Anterior vena cava (tissue), 1 donor: ENCODE measurements around the gene MRPL17.

- PRO-cap = no peak
Observed at GRCh38 chr11:6604862-6605277, 1.3 kb downstream of the ILK start.

DNA sequence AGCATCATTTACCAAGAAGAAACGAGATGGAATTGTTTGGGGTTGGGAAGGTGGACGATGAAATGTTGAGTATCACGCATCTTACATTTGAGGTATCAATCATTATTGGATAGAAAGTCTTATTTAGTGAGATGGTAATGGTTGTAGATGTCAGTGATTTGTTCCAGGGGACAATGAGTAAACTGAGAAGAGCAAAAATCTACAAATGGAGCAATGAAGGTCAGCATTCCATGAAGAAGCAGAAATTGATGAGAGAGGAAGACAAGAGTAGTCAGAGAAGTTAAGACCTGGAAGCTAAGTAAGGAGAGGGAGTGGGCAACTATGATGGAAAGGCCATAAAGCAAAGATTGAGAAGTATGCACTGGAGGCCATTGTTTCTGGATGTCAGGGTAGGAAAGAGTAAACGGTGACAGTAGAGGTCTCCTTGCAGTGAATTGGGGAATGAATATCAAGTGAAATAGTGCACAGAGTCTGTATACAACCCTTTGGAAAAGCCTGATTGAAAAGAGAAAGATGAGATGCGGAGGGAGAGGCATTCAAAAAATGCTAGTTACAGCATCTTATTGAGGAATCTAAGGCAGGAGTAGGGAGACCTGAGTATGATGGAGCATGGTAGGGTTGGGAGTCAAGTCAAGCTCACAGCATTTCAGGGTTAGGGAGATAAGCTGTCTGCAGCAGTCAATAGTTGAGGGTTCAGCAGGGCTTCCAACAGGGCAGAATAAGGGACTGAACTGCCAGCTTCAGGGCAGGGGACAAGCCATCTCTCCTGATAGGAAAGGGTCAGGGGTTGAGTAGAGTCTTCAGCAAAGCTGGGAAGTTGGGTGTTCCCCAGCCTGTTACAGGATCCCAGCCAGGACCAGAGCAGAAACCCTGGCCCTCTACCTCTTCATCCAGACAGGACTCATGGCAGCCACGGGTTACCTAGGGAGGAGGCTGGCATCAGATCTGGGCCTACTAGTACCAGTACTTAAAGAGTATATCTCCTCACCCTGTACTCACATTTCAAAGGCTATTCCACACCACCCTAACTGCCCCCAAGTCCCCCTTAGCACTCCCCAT is 2.1 kb upstream of the TAF10 start:
- PRO-cap = no peak

DNA sequence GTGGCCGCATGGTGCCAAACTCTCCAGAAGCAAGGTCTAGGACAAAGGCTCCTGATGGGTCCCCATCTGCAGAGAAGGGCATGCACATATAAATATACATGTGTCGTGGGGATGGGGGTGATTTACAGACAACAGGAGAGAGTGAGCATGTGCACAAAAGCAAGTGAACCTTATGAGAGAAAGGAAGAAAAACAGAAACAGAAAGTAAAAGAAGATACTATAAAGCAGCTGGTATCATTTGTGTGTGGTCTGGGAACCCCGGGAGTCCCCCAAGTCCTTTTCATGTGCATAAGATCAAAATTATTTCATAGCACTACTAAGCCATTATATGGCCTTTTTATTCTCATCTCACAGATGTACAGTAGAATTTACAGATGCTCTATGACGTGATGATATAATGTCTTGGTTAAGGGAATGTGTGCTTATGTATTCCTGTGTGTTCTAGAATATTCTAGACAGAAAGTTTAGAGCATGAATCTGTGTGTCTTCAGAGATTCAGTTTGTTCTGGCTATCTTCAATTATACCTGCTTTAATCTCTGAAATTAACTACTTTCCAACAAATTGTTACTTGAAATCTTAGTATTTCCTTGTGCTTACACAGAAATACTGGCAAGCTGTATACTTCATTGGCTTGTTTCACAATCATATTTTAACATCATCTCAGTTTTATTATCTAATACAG is 8.5 kb upstream of the TPP1 start:
- PRO-cap = no peak

DNA sequence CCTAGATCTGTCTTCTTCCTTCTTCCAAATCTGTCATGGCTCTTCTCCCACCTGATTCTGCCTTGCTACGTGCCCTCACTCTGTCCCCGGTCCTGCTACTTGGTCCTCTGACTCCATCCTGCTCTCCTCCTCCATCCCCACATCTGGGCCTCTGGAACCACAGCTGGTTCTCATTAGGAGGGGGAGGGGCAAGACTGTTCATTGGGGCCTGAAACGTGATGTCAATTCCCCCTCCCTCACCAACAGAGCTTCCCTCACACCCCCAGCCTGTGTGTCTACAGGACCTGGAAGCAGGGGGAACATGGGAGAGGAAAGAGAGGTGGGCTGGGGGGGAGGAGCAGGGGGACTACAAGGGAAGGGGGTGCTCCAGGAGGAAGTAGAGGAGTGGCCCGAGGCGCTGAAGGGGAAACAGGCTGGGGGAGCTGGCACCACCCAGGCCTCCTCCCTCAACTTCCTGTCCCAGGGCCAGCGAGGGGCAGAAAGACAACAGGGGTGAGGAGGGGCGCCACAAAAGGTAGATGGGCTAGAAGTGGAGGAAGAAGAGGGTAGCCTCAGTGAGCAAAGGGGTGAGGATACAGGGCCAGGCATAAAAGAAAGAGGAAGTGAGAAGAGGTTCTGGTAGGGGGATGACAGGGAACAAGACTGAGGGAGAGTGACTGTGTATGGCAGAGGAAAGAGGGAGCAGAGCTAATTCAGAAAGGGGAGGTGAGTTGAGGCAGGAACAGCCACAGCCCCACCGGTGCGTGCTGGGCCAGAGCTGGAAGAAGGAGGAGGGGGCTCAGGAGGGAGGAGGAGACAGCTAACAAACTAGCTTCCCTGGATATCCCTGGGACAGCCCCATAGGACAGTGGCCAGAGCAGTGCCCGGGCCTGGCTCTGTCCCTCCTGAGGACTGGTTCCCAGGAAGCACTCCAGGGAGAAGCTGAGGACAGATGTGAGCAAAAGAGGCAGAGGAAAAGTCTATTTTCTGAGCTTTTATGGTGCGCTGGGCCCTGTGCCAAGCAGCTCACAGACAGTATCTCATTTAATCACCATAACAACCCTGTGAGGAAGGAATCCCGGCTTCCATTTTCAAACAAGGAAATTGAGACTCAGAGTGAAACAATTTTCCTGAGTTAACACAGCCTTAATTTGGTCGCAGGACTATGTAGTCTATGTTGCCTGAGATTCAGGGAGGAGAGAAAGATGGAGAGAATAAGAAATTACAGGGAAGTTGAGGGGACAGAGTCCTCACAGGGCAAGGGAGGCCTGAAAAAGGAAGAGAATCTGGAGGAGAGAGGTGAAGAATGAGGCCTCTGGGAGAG is 8.6 kb downstream of the DCHS1 start:
- PRO-cap = bidirectional peak, plus-strand start at position 280 of the sequence, minus-strand start at position 141 of the sequence

DNA sequence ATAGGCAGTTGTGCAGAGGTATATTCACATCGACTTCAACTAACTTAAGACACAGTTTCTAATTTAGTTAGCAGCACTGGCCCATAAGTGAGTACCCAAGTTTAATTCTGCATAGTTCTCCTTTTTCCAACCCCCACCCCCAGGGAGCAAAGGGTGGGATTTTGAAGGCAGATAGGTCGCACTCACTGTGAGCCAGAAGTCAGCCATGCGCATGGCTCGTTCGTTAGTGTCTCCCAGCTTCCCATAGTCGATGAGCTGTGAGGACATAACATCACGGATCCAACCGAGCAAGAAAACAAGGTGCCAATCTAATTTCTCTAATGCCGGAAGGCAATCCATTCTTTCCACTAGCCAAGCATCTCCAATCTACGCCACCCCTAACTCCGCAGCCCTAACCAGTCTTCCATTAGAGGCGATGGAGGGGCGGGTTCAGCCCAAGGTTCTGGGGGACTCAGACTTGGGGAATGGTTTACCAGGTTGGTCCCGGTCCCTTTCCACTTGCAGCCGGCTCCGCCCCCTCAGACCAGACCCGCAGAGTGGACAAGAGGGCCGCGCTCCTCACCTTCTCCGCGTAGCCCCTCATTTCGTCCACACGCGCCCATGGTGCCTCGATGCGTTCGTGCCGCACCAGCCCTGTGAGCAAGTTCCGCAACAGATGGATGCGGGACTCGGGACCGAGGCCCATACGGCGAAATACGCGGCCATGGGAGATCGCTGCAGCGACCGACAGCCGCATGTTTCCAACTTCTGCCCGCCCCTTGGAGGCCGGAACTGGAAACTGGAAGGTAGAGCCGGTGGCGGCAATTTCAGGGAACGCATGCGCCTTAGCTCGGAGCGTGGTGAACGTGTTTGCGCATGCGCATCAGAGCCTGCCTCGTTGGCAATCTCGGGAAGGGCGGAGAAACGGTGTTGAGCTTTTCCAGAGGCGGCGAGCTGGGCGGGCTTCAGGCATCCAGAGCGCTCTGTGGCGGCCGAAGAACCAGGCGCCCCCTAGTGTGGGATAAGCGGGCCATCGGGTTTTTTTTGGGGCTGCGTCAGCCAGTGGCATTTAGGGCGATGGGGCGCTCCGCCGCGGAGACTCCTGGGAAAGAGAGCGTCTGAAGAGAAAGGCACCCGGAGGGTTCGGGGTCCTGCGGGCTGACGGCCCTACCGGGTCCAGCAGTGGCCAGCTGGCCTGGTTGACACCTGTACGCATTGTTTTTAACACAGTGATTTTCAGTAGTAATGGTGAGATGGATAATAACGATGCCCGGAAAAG is at the start of gene MRPL17:
TSS of gene MRPL17 (minus strand) at position 780 of the 1,258 bp plus-strand sequence.
- PRO-cap = unidirectional peak, plus-strand start at position 190 of the sequence; bidirectional peak, plus-strand start at position 922 of the sequence, minus-strand start at position 760 of the sequence

- PRO-cap = no peak
Observed at GRCh38 chr11:6798288-6798591, 1.2 kb downstream of the OR6A2 start.

- PRO-cap = no peak
Observed at GRCh38 chr11:6927200-6927679, 1.0 kb downstream of the ZNF215 start.

DNA sequence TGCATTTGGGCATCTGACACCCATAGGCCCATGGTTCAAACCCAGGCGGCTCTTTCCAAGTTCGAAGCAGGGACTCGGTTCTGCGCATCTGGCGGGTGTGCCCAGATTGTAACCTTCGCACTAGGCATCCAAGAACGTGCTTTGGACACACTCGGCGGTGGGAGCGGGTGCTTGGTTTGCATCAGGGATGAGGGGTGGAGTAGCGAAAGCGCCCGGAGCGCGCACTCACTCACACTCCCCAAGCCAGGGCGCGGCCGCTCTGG is 292 bp upstream of the SYT9 start:
- PRO-cap = no peak

GRCh38 chr11:7523229-7524239 is 9.7 kb downstream of the PPFIBP2 start:
- PRO-cap = no peak

DNA sequence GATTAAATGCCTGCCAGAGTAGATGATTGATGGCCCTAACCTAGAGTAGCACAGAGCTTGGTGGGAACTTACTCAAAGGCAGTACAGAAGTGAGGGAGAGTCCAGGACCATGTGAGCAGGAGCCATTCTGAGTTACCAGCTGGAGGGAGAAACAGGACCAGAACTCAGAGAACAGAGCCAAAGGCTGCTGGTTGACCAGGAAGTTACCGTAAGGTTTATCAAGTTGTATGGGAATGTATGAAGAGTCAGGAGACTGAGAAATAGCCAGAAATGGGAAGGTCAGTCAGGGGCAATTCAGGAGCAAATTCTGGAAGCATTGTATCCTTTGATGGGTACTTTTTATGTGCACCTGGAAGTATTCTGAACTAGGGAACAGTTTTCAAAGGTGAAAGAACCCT is 68.6 kb downstream of the CYB5R2 start:
- PRO-cap = no peak

DNA sequence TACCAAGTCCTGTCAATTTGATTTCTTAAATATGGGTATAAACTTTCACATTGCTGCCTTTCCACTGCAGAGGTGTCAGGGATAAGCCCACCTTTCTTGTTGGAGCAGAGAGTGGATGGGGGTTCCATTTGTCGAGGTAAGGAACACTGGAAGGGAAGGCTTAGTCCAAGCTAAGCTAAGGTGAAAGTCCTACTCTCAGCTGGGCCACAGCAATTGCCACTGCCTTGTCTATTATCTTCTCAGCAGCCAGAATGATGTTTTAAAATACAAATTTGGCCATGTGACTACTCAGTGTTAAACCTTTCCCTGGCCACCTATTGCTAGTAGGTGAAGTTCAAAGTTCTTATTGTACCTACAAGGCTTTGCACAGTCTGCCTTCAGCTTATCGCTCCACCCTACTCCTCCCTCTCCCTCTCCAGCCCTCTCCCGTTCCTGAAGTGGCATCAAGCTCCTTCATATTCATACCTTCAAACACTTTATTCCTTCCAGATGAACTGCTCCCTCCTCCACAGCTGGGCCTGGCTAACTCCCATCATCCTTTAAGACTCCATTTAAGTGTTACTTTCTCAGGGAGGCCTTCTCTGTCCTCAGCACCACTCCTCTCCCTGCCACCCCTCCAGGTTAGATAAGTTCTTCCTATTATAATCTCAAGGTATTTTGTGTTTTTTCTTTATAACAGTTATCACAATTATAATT is 37.3 kb downstream of the OR10A6 start:
- PRO-cap = no peak

- PRO-cap = no peak
Observed at GRCh38 chr11:8056857-8057552, 24.0 kb upstream of the TUB start.

- PRO-cap = no peak
Observed at GRCh38 chr11:8277729-8277934, 14.0 kb upstream of the LMO1 start.

GRCh38 chr11:8328642-8329224 is 65.1 kb upstream of the LMO1 start:
- PRO-cap = no peak

DNA sequence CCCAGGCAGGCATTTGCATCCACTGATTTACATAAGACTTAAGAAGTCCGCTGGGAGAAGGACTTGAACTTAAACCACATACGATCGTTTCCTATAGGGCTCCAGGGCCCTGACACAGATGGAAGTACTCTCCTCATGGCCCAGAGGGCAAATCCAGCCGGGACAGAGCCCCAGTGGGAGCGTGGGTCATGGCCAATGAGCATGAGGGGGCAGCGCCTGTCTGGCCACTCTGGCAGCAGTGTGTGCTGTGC is 79.2 kb upstream of the LMO1 start:
- PRO-cap = no peak

GRCh38 chr11:8604226-8604865 is 10.3 kb upstream of the STK33 start:
- PRO-cap = unidirectional peak, plus-strand start at chr11:8604588

GRCh38 chr11:8699522-8700329 is 17.1 kb downstream of the RPL27A start:
- PRO-cap = no peak

- PRO-cap = bidirectional peak, plus-strand start at chr11:8707932, minus-strand start at chr11:8707678; unidirectional peak, plus-strand start at chr11:8708004
Observed at GRCh38 chr11:8707351-8708357, 25.1 kb downstream of the RPL27A start.

DNA sequence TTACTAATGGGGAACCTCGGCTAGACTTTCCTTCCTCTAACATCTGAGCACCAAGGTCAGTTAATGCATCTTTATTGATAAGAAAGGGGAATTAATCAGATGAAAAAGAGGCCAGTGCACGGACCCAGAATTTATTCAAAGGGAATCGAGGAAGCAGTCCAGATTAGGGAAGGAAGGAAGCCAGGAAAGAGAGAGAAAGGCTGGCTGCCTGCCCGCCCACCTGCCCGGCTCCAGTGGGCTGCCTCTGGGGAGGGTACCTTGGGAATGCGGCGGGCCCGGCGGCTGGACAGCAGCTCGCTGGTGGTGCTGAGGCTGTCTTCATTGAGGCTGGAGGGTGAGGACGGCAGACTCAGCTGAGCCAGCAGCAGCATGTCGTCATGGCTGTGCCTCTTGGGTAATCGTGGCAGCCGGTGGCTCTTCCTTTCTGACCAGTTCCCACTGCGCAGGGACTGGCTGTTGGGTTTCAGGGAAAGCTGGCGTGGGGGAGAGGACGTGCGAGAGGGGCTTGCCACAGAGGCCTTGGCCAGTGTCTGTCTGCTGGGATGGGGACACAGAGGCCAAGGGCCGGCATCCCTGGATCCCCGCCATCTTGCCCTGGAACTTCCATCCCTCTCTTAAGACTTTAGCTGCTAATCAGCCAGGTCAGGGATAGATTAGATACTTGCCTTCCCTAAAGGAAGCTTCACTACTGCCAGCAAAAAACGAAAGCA is 32.9 kb downstream of the RPL27A start:
- PRO-cap = no peak

DNA sequence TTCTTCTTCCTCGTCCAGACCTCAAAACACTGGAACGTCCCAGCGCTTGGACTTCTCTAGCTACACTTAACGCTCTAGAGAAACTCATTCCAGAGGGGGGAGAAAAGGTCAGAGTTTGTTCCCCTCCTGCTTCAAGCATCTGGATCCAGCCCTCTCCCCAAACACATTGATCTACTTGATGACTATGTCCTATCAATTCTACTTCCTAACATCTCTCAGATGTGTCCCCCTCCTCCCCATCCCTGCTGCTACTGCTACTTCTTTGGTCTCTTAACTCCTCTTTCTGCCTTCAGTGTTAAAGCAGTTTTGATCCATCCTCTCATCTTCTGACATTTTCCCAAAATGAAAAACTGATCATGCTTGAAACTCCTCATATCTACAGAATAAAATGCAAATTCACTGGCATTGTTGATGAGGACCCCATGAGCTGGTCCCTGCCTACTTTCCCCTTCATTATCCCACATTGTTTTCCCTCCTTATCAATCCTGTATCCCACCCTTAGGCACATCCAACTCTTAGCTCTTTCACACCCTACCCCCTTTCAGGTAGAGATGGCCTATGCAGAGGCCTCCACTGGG is 55.9 kb downstream of the RPL27A start:
- PRO-cap = no peak